ENCODE results near the gene ZNF655.

- PRO-cap: no peak
Observed at GRCh38 chr7:95591048-95591825, 5.1 kb downstream of the PDK4 start.

DNA sequence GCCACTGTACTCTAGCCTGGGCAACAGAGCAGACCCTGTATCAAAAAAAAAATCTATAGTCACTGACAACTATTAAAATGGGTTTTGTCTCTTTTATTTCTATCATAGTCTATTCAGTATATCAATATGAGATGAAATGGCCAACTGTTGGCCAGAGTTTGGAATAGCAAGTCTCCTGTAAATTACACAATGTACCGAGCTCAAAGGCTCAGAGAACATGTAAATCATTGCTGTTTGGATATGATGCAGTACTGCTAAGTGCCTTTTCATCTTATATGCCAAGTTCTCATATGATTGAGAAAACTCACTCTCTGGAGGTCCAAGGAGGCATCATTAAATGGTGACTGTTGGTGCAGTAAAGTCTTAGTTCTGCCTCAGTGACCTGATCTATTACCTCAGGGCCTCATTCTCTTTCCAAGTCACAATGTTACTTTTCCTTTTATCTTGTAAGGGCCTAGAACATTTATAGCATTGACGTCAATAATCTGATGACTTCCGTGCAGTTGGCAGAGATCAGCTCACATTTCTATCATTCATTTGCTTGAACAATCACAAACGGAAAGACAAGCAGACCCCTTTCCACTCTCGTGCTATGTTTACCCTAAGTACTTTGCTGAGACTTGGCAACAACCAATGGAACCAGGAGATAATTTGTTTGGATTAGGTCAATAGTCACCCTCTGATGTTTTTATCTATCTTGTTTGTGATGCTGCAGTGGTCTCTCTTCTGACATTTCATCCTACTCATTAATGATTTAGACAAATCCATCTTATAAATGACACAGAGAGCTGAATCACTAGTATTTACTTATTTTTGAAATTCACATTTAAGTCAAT, 32.6 kb upstream of the PDK4 start:
- PRO-cap: no peak

- PRO-cap: no peak
Observed at GRCh38 chr7:95683917-95684537, 87.7 kb upstream of the PDK4 start.

DNA sequence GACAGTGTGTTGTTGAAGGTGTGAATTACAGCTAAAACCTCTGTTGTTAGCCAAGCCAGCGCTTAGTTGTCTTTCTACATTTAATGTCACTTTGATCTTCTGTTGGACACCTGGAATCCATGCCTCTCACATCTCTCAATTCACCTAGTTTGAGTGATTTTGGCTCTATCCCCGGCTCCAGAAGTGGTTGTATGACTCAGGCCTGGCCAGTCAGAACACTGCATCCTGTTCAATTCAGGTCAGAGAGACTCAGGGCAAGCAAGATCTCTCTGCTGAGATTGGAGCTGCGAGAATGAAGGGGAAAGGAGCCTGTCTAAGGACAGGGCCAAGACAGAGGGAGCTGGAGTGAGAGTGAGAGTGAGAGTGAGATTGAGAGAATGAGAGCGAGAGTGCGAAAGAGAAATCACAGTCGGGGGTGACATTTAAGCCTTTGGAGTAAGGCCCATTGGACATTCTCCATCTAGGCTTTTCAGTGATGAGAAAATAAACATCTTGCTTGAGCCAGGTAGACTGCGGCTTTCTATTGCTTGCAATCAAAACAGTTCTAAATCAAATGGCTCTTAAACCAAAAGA, 83.4 kb upstream of the DYNC1I1 start:
- PRO-cap: no peak

DNA sequence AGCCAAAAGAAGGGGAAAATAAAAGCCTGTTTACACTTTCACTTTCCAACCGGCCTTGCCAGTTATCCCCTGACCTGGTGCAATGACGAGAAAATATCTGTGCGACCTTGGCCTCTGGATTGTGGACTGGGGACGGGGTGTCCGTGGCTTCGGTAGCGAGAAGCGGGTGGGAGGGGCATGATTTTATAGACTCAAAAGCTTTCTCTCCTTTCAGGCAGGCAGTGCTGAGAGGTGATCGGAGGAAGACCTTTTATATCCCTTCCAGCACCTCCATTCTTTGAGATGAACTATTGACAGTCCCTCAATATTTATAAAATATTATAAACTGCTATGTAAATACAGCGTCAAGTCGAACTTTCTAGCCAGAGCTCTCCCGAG, 144.7 kb downstream of the DYNC1I1 start:
- PRO-cap: no peak

DNA sequence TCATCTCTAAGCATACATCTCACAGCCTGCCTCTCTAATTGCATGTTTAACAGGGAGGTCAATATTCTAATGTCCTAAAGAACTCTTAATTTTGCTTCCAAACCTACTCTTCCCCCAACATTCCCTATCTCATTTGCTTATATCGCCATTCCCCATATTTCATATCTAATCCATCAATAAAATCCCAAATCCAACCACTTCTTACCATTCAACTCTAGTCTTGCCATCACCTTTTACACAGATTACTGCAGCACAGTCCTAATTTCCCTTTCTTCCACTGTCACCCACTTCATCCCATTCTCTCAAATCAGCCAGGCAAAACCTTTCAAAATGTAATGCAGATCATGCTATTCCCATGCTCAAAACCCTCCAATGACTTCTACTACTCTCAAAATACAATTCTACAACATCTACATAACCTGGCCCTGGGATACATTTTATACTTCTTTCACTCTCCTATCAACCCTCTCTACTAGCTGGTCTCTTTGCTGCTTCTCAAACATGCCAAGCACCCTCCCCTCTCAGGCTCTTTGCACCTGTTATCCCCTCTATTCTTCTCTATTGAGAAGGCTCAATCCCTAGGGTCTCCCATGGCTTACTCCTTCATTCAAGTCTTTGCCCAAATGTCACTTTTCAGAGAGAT, 61.2 kb downstream of the SLC25A13 start:
- PRO-cap: no peak

DNA sequence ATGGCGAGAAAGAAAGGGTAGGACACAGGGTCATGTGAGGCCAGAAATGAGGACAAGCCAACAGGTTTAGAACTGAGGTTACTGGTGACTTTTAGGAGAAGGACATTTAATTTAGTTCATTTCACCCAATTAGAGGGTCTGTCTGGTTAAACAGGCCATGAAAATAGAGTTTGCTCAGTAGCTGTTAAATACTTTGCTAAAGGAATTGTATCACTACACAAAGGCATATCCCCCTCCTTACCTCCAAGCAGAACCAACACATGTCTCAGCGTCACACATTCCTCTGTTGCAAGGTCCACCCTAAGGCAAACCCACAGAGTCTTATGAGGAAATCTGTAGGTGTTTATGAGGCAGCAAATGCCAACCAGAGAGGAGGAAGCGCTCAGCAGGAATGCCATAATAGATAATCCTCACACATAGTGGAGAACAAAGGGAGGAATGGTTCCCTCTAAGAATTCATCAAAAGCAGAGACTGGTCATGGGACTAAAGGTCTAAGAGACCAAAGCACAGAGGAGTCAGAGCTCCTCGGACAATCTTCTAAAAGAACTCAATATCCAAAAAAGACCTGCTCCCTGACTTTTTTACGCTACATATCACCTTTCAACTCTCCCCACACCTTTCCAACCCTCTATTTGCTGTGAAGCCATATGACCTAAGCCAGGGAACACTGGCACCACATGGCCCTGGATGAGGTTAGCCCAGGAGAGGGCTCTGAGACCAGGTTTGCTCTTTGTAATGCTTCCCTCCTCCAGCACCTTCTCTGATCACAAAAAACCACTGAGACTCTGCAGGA, 7.4 kb downstream of the SLC25A13 start:
- PRO-cap: no peak

DNA sequence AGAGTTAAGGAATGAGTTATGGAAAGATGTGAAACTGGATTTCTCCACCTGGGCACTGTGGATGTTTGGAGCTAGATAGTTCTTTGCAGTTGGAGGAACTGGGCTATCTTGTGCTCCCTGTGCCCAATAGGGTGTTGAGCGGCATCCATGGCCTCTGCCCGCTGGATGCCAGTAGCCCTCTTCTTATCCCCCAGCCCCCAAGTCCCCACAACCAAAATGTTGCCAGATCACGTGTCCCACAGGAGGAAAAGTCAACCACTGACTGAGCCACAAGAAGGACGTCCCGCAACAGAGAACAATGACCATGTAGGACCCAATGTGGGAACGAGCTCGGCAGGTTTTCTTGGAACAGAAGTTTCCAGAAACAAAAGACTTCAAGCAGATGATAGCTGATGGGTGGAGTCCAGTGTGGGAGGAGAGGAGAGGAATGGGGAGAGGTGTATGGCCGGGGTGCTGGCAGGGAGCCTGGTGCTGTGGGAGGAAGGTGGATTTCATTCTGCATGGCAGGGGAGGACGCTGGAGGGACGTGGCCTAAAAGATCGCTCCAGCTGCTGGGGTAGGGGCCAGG, 48.6 kb upstream of the LMTK2 start:
- PRO-cap: no peak

- PRO-cap: no peak
Observed at GRCh38 chr7:98290779-98291639, 9.5 kb downstream of the BRI3 start.

- PRO-cap: no peak
Observed at GRCh38 chr7:98619457-98620251, 2.6 kb downstream of the NPTX2 start.

DNA sequence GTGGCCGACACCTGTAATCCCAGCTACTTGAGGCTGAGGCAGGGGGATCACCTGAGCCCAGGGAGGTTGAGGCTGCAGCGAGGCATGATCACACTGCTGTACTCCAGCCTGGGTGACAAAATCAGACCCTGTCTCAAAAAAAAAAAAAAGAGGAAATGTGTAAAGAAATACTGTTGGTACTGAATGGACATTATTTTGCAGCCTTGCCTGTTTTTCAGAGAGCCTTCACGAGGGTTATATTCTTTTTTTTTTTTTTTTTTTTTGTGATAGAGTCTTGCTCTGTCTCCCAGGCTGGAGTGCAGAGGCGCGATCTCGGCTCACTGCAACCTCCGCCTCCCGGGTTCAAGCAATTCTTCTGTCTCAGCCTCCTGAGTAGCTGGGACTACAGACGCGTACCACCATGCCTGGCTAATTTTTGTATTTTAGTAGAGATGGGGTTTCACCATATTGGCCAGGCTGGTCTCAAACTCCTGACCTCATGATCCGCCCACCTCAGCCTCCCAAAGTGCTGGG, 39.7 kb downstream of the TRRAP start:
- PRO-cap: no peak

DNA sequence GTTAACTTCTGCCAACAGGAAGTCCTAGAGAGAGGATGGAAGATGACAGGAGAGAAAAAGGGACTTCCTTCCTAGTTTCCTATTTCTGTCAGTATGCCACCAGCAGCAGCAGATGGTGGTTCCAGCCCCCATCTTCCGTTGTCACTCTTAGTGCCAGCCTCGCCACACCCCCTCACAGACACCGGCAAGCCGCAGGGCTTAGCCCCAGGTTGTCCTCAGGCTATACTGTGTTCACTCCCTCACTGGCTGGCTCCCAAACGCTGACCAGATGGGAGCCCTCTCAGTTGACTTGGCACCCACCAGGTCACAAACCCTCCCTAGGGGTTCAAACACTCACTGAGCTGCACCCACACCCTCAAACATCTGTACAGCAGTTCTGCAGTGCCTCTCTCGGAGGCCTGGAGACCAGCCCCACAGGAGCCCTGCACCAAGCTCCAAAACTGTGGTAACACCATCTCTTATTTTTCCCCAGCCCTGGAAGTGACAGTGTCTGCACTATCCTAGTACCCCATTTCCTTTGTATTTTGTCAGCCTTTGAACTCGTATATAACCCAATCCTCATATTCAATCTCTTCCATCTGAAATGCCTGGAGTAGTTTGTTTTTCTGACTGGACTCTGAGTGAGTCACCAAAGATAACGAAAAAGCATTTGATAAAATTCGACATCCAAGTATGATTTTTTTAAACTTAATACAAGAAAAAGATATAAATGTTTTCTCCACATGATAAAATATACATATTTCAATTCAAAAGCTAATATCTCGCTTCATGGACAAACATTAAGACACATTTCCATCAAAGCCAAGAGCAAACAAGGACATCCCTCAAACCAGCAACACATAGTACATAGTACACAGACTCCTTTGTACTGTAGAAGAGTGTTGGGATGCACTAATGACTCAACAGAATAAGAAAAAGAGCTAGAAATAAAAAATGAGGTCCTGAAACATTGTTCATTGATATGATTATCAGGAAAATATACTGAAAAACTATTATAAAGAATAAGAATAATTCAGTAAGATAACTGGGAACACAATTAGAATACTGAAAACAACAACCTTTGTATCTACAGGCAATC, 34.5 kb downstream of the SMURF1 start:
- PRO-cap: no peak

GRCh38 chr7:99142941-99143957, 659 bp downstream of the SMURF1 start:
- PRO-cap: unidirectional peak, minus-strand start at chr7:99143020; bidirectional peak, plus-strand start at chr7:99143333, minus-strand start at chr7:99143068; unidirectional peak, plus-strand start at chr7:99143448; unidirectional peak, plus-strand start at chr7:99143551; unidirectional peak, plus-strand start at chr7:99143731

DNA sequence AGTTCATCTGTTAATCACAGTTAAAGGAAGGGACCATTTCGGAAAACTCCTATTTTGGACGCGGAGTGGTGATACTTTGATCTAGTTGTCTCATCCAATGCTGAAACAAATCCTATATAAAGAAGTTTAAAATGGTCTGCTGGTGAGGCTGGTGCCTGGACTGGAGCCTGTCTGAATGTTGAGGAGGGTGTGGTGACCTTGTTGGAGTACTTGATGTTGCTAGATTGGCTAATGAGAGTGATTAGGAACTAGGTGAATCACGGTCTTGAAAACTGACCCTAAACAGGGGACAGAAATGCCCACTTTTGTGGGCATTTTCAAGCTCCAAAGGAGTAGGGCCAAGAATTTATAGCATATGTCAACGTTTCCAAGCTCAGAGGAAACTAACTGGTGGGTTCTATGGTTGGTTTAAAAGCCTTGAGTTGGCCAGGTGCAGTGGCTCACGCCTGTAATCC, 2.0 kb downstream of the ARPC1A start:
- PRO-cap: unidirectional peak, minus-strand start at position 173 of the sequence

GRCh38 chr7:99398439-99398836, 10.0 kb downstream of the PDAP1 start:
- PRO-cap: no peak

GRCh38 chr7:99505851-99506572, 1.6 kb downstream of the ZKSCAN5 start:
- PRO-cap: no peak

DNA sequence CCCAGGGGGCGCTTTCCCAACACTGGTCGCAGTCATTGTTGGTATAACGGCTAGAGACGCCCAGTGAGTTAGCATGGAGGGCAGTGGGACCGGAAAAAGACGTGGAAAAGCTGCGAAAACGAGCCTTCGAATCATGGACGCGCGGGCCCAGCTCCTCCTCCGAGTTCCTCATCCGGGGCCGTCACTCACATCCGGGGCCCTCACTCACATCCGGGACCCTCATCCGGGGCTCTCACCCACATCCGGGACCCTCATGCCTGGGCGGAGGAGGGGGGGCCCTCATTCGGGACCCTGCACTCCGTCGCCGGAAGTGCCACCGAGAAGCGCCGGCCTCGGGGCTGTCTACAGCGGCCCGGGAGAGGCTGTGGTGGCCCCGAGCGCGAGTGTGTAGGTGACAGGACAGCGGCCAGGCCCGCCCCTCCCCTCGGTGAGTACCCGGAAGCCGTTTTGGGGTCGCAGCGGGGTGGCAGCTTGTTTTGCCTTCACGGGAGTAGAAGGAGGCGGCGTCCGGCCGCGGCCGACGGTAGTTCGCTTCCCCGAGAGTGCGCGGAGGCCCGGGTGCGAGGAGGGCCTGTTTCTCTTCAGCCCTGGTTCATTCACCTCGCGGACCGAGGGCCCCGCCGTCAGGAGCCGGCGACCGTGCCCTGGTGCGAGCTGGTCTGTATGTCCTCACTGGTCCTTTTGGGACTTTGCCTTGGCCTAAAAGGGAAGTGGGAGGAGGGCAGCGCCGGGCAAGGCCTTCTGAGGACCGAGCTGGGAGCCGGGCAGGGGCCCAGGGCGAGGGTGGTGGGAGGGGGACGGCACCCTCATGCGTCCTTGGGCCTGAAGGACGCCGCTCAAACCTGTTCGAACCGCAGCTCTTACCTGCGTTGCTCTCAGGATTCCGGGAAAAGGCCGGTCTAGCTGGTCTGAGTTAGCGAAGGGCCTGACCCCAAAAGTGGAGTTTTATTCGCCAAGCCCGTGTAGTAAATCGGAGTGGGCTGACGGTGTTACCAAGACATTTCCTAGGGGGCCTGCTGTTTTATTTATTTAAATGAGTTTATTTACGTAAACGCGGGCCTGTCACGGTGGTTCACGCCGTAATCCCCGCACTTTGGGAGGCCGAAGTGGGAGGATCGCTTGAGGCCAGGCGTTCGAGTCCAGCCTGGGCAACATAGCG, at the start of gene ZNF655:
ZNF655 (plus strand) TSS at position 282 of the 1,159 bp plus-strand sequence.
- PRO-cap: bidirectional peak, plus-strand start at position 296 of the sequence, minus-strand start at position 170 of the sequence; bidirectional peak, plus-strand start at position 599 of the sequence, minus-strand start at position 674 of the sequence; unidirectional peak, minus-strand start at position 877 of the sequence; unidirectional peak, minus-strand start at position 939 of the sequence

DNA sequence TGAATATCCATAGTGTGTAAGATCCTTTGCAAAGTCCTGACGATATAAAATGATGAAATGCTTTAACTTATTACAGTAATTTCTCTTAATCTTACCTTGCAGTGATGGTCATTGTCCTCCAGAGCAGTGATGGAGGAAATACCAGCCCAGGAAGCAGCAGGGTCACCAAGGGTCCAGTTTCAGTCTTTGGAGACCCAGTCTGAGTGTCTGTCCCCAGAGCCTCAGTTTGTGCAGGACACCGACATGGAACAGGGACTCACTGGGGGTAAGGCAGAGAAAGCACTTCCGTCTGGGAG, 1.9 kb downstream of the ZNF655 start:
- PRO-cap: no peak

- PRO-cap: no peak
Observed at GRCh38 chr7:99572340-99572905, 14.0 kb downstream of the ZNF655 start.

DNA sequence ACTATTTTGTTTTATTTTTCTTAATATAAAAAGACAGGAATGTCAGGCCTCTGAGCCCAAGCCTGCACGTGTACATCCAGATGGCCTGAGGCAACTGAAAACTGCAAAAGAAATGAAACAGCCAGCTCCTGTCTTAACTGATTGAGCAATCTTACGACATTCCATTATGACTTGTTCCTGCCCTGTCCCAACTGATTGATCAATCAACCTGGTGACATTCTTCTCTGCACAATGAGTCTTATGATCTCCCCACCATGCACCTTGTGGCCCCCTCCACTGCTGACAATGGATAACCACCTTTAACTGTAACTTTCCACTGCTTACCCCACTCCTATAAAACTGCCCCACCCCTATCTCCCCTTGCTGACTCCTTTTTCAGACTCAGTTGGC, 5.5 kb downstream of the CYP3A7 start:
- PRO-cap: no peak

All from mucosa of descending colon (tissue), 1 donor.